Frontal cortex (tissue), 2 donors: ENCODE measurements around the gene ELP1.

DNA sequence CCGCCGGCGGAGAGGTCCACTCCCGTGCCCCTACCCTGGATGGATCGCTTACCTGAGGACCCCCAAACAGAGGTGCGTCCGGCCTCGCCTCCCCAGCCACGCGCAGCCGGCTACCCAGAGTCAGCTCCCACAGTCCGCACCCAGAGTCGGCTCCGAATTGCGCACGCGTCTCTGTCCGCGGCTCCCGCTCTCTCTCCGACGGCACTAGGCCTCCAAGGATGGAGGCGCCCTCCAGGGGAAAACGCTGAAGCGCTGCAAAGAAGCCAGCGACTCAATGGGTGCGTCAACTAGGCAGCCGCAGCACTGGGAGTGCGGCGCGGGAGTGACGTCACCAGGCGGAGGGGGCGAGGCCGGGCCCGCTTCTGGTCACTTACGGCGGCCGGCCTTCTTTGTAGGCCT lies at the start of gene ELP1:
ELP1 (minus strand) TSS at position 313 of the 399 bp plus-strand sequence.
- RAMPAGE, long total RNA: no peak

GRCh38 chr9:108968015-108968522 lies 33.9 kb downstream of the ABITRAM start:
- RAMPAGE, long total RNA: no peak

DNA sequence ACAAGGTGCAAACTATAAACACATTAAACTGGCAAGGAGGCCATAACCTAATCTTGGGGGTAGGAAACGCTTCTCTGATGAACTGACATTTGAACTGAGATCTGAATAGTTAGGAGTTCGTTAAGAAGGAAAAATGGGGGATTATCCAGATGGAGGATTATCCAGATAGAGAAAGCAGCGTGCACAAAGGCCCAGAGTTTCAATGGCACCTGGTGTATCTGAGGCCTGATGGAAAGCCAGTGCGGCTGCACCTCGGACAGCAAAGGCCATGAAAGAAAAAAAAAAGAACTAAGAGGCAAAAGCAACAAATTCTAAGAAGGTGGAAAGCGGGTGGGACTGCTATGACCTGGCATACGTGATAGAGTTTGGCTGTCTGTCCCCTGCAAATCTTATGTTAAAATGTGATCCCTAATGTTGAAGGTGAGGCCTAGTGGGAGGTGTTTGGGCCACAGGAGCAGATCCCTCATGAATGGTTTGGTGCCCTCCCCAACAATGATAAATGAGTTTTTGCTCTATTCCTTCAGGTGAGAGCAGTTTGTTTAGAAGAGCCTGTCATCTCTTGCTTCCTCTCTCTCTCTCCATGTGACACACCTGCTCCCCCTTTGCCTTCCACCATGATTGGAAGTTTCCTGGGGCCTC lies 13.1 kb upstream of the CTNNAL1 start:
- RAMPAGE, long total RNA: no peak

DNA sequence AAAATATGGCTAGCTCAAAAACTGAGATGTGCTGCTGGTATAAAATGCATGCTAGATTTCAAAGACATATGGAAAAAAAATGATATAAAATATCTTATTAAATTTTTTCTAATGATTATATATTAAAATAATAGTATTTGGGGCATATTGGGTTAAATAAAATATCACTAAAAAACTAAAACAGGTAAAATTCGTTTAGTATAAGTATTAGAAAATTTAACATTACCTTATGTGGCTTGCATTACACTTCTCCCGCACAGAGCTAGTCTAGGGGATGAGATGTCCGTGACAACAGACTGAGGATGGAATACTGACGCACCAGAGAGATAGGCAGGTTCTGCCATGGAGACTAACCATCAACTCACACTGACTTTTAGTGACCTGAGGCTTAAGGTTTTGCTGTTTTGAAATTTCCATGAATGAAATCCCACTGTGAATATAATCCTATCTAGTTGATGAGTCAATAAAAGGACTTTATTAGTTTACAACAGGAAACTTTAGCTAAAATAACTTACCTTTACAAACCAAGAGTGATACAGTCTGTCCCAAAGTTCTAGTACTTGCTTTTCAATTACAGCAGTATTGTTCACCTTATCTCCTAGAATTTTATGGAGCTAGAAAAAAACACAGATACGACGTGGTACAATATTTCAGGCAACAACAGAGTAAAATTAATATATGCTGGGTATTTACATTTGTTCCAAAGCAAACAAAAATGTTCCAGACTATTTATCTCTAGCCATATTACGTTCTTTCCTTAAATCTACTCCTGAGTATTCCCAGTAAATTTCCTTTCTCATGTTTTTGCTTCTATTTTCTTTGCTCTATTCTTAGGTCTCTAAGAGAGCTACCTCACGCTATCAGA lies 46.8 kb upstream of the CTNNAL1 start:
- RAMPAGE, long total RNA: no peak

GRCh38 chr9:109108837-109109422 lies 10.8 kb downstream of the TMEM245 start:
- RAMPAGE, long total RNA: no peak

- RAMPAGE, long total RNA: no peak
Measured at GRCh38 chr9:109386695-109387234, 65.9 kb upstream of the EPB41L4B start.

DNA sequence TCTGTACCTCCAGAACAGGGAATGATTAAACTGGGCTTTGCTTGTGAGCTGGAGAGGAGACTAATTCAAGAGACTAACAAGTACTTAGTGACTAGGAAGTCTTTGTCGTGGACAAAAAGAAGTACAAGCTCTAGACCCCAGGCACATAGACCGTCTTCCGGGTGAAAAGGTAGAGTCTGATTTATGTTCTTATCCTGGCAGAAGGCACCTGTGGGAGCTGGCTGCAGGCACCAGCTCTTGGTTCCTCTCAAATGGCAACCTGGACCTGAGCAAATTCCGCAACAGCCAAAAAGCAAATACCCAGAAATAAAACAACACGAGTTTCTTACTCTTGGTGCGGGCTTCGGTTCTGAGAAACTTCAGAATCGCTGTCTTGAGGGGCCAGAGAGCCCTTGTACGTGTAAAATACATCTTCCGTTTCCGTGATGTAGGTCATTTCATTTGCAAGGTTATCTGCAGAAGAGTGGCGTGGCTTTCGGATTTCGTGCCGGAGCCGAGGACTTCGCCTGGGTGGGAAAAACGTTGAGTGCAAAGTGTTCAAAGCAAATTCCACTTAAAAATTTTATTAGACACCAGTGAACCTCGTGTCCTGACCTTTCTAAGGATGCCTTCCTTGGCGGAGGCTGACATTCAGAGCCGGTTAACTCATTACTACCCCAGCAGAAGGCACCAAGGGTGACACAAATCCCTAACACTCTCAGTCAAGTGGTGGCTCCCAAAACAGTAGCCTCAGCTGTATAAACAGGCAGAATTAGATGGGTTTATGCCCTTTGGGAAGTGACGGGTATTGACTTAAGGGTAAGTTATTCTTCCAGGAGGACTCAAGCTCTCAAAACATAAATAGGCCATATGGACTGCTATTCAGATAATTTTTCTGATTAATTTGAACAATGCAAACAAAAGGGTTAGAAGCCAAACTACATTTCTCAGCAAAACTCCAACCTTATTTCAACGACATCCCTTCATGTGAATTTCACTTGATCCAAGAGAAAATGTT lies 77.7 kb downstream of the PTPN3 start:
- RAMPAGE, long total RNA: no peak

DNA sequence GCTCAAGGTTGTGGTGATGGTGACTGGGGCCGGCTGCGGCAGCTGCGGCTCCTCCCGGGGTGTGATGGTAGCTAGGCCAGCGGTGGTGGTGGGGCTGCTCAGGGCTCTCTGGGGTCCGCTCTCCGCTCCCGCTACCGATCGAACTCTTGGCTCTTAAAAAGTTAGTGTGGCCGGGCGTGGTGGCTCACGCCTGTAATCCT lies 36.1 kb upstream of the PTPN3 start:
- RAMPAGE, long total RNA: no peak

DNA sequence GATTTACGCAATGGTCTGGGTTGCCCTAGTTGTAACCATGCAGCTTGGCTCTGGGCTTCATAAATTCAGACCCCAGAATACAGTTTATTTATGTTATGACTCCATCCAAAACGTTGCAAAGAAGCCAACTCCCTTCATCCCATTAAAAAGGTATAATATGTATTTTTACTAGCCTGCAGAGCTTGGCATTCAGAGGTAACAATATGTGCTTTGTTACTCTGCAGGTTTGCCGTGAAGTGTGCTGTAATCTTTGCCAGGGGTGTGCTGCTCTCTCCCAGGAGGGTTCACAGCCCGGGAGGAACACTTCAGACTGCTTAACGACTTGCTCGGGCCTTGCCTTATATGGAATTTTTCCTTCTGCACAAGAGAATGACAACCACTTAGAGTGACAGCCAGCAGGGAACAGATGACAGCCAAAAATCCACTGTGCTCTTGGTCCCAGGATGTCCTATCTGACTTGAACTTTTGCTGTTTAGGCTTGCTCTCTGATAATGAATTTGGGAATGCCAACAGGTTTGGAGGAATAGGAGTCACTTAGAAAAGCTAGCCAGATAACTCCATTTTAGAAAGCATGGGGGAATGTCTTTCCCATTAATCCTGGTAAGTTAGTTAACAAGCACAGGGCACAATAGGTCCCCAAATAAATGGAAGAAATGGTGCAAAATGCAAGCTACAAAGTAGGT lies 34.1 kb upstream of the PALM2AKAP2 start:
- RAMPAGE, long total RNA: no peak

- RAMPAGE, long total RNA: no peak
Measured at GRCh38 chr9:109789548-109790097, 9.6 kb downstream of the PALM2AKAP2 start.

- RAMPAGE, long total RNA: no peak
Measured at GRCh38 chr9:109791552-109792287, 11.7 kb downstream of the PALM2AKAP2 start.

DNA sequence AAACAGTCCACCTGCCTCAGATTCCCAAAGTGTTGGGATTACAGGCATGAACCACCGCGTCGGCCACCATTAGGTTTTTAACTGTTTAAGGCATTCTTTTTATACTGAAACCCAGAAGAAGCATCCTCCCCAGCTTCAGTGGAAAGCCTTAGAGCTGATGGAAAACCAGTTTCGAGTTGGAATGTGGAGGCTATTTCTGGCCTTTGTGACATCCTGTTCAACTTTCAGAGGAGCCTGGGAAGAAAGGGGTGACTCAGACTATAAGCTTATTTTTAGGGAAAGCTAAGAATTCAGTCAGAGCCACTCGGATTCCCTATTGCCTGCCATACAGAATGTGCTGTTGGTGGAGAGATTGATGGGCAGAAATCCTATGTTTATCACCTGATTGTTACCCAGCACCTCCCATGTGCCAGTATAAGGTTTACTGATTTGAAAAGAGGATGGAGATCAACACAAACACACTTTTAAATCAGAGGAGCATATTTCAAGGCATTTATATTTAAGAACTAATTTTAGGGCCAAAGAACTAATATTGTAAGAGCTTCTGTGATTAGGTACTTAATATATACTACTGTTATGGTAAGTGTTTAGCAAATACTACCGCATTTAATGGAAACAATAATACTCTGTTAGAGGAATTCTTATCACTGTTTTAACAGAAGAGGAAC lies 19.9 kb downstream of the PALM2AKAP2 start:
- RAMPAGE, long total RNA: no peak

GRCh38 chr9:109861426-109861681 lies 81.4 kb downstream of the PALM2AKAP2 start:
- RAMPAGE, long total RNA: no peak

- RAMPAGE, long total RNA: no peak
Measured at GRCh38 chr9:109868070-109868634, 88.2 kb downstream of the PALM2AKAP2 start.

- RAMPAGE, long total RNA: no peak
Measured at GRCh38 chr9:109922519-109922978, 142.6 kb downstream of the PALM2AKAP2 start.

GRCh38 chr9:109971969-109972918 lies 192.2 kb downstream of the PALM2AKAP2 start:
- RAMPAGE, long total RNA: no peak

- RAMPAGE, long total RNA: no peak
Measured at GRCh38 chr9:110015729-110016339, 192.1 kb downstream of the C9orf152 start.

DNA sequence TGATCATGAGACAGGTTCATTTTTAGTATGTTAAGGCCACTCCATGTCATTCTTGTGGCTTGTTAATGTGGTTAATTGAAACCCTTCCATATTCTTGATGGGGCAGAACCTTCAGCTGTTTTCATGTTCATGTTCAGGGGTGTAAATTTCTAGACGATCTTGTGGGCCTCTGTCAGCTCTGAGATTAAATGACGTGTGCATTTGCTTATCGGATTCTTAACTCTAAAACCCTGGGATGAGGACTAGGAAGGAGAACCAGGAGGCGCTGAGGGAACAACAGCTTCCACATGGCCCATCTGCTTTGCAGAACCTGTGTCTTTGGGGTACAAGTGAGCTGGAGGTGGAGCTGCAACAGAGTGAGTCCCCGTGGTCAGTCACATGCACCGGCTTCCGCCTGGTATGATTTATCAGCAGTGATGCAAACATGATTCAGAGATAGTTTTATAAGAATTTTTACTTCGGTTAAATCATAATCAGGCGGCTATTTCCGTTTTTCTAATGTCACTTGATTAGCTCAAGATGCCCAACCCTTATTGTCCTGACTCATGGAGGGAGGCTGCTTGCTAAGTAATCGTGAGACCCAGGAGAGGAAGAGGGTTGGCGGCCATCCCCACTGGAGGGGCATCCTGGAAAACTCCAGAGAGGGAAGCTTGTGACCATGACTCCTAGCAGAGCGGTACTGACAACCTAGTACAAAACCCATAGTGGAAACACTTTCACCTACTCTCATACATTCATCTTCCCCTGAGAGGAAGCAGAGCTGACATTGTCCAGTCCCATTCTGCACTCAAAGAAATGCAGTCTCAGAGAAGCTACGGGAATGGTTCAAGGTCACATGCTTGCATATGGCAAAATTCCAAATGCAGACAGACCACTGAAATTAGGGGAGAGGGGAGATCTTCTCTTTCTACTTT lies 138.3 kb downstream of the C9orf152 start:
- RAMPAGE, long total RNA: no peak

DNA sequence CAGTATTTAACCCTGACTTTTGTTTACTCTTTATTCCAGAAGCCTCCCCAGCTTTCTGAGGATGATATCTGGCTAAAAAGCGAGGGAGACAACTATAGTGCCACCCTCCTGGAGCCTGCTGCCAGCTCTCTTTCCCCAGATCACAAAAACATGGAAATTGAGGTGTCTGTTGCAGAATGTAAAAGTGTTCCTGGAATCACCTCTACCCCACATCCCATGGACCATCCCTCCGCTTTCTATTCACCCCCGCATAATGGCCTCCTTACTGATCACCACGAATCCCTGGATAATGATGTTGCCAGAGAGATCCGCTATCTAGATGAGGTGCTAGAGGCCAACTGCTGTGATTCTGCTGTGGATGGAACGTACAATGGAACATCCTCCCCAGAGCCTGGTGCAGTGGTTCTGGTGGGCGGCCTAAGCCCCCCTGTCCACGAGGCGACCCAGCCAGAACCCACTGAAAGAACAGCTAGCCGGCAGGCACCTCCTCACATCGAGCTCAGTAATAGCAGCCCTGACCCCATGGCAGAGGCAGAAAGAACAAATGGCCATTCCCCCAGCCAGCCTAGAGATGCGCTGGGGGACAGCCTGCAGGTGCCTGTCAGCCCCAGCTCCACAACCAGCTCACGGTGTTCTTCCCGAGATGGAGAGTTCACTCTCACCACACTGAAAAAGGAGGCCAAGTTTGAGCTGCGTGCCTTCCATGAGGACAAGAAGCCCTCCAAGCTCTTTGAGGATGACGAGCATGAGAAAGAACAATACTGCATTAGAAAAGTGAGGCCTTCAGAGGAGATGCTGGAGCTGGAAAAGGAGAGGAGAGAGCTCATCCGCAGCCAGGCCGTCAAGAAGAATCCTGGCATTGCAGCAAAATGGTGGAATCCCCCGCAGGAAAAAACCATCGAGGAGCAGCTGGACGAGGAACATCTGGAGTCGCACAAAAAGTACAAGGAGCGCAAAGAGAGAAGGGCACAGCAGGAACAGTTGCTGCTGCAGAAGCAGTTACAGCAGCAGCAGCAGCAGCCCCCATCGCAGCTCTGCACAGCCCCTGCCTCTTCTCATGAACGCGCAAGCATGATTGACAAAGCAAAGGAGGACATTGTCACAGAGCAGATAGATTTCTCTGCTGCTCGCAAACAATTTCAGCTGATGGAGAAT lies 71.5 kb downstream of the C9orf152 start:
- RAMPAGE, long total RNA: no peak

- RAMPAGE, long total RNA: no peak
Measured at GRCh38 chr9:110170973-110171654, 36.8 kb downstream of the C9orf152 start.